AG04450 (cell line): ENCODE data around the gene ZMYND11.

- CAGE, long polyA plus RNA: no peak
- RRBS: 2% methylated on average over 24 of the region's 81 CpGs
Measured at GRCh38 chr10:135392-135912, at the start of gene ZMYND11. Gene ZMYND11 (plus strand): TSS chr10:135455.

DNA sequence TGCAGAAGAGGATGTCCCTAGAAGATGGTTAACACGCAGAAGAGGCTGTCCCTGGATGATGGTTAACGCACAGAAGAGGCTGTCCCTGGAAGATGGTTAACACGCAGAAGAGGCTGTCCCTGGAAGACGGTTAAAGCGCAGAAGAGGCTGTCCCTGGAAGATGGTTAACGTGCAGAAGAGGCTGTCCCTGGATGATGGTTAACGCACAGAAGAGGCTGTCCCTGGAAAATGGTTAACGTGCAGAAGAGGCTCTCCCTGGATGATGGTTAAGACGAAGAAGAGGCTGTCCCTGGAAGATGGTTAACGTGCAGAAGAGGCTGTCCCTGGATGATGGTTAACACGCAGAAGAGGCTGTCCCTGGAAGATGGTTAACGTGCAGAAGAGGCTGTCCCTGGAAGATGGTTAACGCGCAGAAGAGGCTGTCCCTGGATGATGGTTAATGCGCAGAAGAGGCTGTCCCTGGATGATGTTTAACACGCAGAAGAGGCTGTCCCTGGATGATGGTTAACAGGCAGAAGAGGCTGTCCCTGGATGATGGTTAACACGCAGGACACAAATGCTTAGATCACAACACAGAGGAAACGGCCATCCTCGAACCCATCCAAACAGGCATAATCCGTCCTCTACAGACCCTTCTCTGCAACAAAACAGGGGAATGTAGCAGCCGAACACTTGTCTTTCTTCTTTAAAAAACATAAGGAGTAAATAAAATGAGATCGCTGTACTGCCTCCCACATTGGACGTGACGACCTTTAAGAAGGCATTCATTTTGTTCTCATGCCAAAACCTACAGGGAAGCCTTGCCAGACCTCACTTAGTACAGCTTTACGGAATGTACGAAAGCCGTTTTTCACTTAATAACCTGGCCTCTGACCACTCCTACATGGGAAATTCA is 244.9 kb downstream of the ZMYND11 start:
- CAGE, long polyA plus RNA: no peak
- RRBS: no CpG with 5 or more reads among the region's 27 CpGs

- CAGE, long polyA plus RNA: no peak
- RRBS: no CpG with 5 or more reads among the region's 7 CpGs
Measured at GRCh38 chr10:437377-437718, 252.1 kb downstream of the DIP2C start.

GRCh38 chr10:607754-608163 is 81.7 kb downstream of the DIP2C start:
- CAGE, long polyA plus RNA: no peak
- RRBS: no CpG with 5 or more reads among the region's 8 CpGs

DNA sequence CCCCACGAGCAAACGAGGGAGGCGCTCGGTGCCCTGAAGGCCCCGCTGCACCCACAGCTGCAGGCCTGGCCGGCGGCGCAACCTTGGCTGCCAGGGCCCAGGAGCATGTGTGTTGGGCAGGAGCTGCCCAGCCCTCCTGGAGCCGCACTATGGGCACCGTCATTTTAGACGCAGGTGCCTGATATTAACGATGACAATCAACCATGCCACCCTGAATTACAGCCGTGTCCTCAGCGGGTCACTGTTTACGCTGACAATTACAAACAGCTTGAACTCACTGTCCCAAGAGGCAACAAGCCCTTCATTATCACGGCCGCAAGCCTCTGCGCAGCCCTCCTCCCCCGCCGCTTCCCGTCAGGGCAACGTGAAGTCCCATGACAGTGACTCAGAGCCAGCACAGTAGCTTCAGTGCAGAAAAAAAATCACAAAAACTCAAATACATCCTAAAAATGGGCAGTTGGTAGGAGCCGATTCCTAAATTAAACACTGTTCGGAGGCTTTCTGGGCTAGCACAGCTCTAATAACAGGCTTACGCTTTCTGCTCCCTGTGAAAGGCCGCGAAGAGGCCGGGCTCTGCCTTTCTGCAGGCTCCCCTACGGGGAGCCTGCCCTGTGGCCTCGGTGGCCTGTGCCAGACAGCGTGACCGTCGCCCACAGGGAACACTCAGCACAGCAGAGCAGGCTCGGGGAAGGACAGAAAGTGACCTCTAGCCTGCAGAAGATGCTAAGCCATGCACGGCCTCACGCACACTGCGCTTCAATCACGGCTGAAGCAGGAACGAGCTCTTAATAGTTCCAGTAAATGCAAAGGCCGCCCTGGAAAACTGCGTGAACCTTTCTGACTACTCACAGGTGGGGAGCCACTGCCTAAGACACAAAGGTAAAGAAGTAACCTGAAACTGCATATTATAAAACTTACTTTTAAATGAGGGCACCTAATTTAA is 64.3 kb downstream of the DIP2C start:
- CAGE, long polyA plus RNA: no peak
- RRBS: 40% methylated on average over 2 of the region's 41 CpGs

DNA sequence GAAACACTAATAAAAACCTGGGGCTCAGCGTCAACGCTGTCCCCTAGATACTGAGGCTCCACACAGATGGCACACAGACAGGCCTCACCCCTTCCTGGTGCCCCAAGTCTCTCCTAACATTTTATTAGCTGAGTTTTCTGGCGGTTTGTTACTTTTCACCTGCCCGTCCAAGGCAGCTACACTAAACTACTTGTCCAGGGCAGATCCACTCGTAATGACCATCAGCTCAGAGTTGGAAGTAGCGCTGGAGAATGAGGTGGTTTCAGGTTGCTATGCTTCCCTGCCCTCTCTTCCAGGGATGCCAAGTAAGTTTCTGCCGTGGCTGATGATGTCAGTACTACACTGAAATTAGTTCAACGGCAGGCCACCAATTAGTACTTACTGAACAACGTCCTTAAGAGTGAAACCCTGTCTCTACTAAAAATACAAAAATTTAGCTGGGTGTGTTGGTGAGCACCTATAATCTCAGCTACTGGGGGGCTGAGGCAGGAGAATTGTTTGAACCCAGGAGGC is 55.2 kb downstream of the DIP2C start:
- CAGE, long polyA plus RNA: no peak
- RRBS: no CpG with 5 or more reads among the region's 9 CpGs

DNA sequence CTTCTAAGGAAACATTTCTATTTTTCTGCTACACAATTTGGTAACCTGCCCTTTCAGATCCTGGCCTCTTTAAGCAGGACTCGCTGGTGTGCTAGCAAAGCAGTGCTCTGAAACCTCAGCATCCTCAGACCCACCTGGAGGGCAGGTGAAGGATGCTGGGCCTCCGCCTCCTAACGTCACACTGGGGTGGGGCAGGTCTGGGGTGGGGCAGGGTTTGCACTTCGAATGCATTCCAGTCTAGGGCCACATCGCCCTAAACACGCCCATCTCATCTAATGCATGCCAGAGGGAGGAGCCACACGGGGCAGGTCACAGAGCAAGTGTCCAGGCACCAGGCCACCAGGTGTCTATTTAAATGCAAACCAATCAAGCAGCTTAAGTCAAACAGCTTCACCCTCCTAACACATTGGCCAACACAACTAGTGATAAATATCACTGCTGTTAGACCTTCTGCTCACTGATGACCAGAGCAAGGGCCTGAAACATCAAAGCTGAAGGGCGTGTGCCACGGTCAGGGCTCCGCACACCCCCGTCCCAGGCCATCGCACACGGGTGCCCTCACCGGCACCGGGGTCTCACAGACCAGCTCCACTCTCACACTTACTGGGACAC is 47.2 kb downstream of the DIP2C start:
- CAGE, long polyA plus RNA: no peak
- RRBS: no CpG with 5 or more reads among the region's 15 CpGs

- CAGE, long polyA plus RNA: no peak
- RRBS: no CpG with 5 or more reads among the region's 19 CpGs
Measured at GRCh38 chr10:679987-680822, 9.3 kb downstream of the DIP2C start.

DNA sequence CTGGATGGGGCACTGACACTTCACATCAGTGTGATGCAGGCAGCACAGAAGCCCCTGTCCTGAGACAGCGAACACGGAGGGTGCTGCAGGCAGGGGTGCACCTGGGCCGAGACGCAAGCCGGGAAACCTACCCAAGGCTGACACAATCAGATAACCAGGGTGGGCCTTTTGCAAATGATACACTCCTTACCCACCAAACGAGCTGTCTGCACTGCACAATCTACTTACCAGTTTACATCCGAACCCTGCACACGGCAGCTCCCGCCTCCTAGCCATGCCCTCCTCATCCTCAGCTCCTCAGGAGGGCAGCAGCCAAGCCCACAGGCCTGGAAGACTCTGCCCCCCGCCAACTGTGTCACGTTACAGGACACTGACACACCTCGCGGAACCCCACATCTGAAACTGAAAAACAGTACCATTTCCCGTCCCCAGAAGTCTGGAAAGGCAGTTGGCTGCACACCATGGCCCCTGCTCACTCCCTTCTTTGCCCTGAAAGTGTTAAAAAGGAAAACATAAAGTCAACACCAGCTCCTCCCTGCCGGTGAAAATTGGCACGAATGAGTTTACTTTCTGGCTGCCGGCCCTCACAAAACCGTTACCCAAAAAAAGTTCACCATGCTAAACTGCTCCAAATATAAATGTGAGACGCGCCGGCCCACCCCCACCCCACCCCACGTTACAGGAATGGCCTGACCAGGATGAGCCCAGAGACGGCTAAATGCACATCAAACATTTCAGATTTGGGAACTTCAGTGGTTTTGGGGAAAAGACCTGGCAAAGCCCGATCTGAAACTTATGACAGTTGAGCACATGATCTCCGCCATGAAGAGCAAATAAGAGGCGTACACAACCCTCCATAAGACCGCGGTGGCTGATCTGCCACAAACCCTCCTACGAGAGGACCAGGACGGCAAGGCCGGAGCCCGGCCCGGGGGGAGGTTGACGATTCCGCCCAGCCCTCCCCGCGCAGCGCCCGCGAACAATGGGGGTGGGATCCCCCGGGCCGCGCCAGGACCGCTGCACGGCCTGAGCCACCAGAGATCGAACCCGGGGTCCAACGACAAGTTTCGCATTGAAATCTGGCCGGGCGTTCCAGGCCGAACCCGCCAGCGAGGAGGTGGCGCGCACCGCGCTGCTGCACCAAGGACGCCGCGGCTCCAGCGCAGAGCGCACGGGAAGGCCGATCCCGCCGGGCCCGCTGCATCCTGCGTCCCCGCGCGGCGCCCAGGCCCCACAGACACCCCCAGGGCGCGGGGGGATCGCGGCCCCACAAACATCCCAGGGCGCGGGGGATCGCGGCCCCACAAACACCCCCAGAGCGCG is 1.1 kb downstream of the DIP2C start:
- CAGE, long polyA plus RNA: no peak
- RRBS: 3% methylated on average over 31 of the region's 83 CpGs

DNA sequence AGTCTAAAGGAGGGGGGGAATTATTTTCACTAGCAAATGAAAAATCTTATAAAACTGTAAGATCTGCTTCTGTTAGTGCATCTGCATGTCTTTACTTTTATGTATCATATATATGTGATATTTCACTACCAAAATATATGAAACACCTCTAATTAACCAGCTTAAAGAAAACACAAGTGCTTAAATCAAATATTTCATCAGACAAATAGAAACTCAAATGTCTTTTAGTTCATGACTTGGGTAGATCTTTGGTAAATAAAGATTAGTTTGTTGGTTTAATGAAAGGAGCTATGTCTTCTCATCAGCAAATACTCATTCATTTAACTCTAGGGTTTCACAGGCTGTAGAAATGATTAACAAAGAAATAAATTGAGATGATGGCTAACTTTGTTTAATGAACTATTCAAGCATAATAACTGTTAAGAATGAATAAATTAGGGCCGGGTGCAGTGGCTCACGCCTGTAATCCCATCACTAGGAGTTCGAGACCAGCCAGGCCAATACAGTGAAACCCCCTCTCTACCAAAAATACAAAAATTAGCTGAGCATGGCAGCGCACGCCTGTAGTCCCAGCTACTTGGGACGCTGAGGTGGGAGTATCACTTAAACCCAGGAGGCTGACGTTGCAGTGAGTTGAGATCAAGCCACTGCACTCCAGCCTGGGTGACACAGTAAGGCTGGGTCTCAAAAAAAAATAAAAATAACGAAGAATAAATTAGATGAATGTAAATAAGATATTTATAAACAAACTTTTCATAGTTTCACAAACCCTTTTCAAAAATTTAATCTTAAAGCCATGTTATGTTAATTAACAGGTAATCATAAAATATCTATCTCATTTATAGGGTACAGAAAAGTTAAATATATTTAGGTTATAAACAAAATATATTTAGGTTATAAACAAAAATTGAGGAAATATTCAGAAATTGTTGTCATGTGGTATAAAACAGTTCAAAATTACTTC is 18.0 kb downstream of the LARP4B start:
- CAGE, long polyA plus RNA: no peak
- RRBS: no CpG with 5 or more reads among the region's 8 CpGs

DNA sequence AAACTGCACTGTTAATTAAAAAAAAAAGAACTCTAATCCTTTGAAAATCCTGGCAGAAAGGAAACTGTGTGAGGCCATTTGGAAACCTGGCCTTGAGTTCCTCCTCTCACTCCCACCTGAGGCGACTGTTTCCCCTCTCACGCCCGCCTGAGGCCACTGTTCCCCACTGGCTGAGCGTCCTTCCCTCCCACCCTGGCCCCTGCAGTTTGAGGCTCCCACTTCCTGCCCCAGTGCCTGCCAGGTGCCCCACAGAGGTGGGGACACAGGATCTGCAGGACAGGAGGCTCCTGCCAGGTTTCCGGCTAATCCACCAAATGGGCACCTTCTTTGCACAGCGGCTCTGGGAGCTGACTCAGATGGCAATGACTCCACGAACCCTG is 24.3 kb upstream of the LARP4B start:
- CAGE, long polyA plus RNA: no peak
- RRBS: no CpG with 5 or more reads among the region's 7 CpGs

- CAGE, long polyA plus RNA: no peak
- RRBS: no CpG with 5 or more reads among the region's 8 CpGs
Measured at GRCh38 chr10:1035189-1035694, 9.6 kb upstream of the IDI2 start.

- CAGE, long polyA plus RNA: start-site peak on the plus strand at chr10:1056782-1056836, 63 and 51 reads in 2 replicates
- RRBS: 1% methylated on average over 13 of the region's 59 CpGs
Measured at GRCh38 chr10:1056555-1057066, 426 bp downstream of the WDR37 start.

- CAGE, long polyA plus RNA: no peak
- RRBS: no CpG with 5 or more reads among the region's 8 CpGs
Measured at GRCh38 chr10:1057829-1058302, 1.7 kb downstream of the WDR37 start.

DNA sequence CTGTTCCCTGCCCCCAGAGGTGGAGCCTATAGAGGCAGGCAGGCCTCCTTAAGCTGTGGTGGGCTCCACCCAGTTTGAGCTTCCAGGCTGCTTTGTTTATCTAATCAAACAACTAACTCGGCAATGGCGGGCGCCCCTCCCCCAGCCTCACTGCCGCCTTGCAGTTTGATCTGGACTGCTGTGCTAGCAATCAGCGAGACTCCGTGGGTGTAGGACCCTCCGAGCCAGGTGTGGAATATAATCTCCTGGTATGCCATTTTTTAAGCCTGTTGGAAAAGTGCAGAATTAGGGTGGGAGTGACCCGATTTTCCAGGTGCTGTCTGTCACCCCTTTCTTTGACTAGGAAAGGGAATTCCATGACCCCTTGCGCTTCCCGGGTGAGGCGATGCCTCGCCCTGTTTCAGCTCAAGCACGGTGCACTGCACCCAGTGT is 170.8 kb downstream of the WDR37 start:
- CAGE, long polyA plus RNA: no peak
- RRBS: no CpG with 5 or more reads among the region's 13 CpGs

DNA sequence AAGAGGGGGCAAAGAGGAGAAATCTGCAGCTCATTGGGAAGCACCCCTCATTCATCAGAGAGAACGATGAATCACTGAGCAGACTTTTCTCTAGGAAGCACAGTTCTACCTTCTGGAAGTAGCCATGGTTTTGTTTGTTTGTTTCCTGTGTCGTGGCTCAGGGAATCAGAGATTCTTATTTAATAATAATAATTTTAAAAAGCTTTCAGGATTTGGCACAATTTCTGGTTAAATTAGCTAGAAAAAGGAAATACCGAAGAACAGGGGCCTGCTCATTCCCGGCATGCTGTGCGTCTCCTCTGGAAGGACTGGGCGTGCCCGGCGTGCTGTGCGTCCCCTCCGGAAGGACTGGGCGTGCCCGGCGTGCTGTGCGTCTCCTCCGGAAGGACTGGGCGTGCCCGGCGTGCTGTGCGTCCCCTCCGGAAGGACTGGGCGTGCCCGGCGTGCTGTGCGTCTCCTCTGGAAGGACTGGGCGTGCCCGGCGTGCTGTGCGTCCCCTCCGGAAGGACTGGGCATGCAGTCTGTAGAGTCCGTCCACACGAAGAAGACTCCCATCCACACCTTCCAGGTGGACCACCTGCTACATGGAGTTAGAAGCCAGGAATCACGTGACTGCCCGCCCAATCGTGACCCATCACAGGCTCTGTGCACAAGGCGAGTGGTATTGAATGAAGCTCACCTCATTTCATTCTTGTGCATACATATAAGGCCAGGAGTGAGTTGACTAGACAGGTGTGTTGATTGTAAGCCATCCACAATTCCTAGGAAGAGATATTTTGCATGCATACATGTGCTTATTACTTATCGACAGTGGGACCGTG is 577.7 kb upstream of the ADARB2 start:
- CAGE, long polyA plus RNA: no peak
- RRBS: no CpG with 5 or more reads among the region's 37 CpGs

DNA sequence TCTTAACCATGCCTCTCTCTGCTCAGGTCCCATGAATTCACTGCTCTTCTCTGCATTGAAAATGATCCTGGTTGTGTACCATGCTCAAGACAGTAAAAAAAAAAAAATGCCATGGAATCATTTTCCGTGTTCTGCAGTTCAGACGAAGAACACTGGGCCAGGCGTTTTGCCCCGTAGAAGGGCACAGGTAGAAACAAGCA is 194.1 kb upstream of the PFKP start:
- CAGE, long polyA plus RNA: no peak
- RRBS: no CpG with 5 or more reads among the region's 4 CpGs

- CAGE, long polyA plus RNA: no peak
- RRBS: no CpG with 5 or more reads among the region's 13 CpGs
Measured at GRCh38 chr10:2986289-2986788, 81.0 kb upstream of the PFKP start.

- CAGE, long polyA plus RNA: no peak
- RRBS: 3% methylated on average over 7 of the region's 17 CpGs
Measured at GRCh38 chr10:3045552-3046801, 21.4 kb upstream of the PFKP start.

DNA sequence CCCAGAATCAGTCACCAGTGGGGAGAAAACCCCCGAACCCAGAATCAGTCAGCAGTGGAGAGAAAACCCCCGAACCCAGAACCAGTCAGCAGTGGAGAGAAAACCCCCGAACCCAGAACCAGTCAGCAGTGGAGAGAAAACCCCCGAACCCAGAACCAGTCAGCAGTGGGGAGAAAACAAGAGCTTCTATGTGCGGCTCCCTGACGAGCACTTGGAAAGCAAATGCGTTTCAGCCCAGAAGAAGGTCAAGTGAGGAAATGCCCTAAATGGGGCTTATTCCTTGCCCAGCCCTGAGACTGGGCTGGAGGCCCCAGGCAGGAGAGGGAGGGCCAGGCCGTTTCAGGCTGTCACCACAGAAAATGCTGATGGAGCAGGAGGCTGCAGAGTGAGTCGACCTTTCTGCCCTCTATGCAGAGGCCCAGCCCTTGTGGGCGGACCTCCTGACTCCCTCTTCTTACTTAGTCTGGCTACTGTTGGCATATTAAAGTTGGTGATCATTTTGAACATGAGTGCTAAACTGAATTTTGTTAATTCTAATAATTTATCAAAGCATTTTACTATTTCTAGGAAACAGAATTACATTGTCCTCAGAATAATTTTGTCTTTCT is 18.7 kb upstream of the PFKP start:
- CAGE, long polyA plus RNA: no peak
- RRBS: no CpG with 5 or more reads among the region's 10 CpGs